Paraaortic lymph node (tissue), 1 donor: Measurements from ENCODE around the gene SETD3.

DNA sequence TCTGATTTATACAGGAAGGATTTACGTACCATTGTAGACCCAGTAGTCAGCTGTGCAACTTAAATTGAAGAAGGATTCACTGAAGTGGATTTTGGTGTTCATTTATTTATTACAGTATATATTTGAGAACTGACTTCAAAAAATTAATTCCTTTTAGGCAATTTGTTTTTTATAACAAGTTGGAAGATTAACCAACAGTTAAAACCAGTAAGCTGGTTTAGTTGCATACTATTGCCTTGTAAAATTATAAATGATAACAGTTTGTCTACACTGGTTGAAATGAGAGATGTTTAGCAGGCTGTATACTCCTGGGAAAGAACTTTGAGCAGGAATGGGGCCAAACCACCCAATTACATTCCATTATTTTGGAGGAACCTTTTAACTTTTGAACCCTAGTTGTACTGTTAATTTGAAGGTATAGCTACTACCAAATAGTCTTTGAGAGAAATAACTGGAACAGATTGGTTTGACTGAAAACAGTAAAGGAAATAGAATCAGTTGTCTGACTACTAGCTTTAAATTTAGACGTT, 33.9 kb downstream of the PAPOLA start:
- PRO-cap: no peak

DNA sequence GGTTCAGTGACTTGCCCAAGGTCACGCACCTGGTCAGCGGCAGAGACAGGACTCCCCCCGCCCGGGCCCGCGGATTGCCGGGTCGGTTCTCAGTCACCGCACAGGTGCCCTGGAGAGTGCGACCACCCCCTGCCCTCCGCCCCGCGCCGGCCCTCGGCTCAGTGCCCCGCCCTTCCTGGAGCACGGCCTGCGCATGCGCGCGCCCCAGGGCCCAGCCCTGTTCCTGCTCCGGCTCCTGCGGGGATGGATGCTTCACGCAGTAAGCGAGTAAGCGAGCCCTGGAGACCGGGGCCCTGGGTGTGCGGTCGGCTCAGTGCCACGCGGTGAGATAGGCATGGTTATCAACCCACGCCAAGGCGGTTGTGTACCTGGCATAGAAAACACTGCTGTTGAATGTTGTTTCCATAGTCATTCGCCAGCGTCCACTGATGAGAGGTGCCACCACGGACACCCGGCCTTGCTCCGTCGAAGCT, 90.4 kb downstream of the PAPOLA start:
- PRO-cap: no peak

DNA sequence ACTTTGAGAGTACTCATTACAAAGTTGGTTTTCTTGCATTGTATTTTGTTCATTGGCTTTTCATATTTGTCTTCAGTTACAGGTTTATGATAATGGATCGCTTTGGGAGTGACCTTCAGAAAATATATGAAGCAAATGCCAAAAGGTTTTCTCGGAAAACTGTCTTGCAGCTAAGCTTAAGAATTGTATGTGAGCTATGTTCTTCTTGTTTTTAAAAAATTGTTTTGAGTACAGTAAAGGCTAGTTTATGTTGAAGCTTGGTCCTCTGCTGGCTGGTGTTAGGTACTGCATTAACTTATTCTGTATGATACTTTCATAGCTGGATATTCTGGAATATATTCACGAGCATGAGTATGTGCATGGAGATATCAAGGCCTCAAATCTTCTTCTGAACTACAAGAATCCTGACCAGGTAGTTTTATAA, 55.6 kb downstream of the VRK1 start:
- PRO-cap: no peak

DNA sequence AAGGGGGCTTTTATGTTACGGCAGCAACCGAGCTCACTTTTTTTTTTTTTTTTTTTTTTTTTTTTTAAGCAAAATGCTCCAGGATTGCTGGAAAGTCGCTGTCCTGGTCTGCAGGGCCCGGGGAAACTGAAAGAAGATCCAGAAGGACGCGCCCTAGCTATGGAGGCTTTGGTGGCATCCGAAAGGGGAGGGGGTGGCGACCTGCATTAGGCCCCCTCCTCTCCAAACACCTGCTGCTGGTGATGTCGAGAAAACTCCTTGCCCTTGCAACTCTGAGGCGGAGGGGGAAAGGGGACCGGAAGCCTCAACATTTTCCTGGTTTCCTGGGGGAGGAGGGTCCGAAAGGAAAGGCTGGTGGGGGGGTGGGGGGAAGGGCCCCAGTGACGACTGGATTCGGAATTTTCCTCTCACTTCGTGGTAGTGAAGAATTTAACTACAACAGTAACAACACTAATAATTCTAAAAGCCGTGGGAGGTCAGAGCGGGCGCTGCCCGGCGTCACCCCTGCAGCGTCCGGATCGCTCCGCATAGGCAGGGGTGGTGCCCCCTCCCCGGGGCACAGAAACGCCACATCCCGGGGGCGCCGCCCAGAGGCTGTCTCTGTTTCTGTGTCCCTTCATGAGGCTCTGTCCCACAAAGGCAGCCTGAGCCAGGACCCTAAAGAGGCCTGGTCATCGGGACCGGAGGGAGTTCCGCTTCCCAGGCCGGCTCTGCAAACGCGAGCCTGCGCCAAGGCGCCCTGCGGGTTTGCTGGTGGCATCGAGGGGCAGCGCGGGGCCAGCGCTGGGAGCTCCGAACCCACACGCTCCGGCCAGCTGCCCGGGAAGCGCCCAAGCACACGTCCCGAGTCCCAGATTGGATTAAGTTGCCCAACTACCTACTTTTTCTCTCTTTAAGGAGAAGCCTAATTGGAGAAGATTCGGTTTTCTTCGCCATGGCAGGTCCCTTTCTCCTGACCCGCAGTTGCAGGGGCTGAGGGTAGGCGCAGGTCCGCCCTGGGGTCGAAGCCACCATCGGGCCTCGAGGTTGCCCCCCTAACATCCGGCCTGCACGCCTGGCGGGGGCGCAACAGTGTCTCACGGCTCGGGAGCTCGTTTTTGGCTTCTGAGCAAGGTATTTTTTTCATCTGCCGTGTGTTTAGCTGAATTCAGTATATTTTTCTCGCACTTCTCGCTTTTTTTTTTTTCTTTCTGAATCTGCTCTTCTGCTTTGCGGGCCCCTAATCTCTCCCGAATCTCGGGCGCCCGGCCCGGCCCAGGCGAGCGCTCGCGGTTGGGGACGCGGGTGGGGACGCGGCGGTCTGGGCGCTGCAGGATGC, 421.5 kb downstream of the VRK1 start:
- PRO-cap: no peak

GRCh38 chr14:97603316-97603733, 806.1 kb downstream of the VRK1 start:
- PRO-cap: no peak

DNA sequence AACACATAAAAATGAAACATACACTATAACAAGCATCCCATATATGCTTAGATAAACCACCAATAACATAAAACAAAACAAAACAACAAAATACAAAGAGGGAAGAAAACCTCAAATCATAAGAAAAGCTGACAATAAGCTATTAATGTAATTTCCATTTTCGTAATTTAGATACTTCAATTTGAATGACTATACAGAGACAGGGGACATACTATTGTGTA, 788.5 kb downstream of the BCL11B start:
- PRO-cap: no peak

- PRO-cap: no peak
Measured at GRCh38 chr14:99038273-99038807, 233.7 kb downstream of the BCL11B start.

DNA sequence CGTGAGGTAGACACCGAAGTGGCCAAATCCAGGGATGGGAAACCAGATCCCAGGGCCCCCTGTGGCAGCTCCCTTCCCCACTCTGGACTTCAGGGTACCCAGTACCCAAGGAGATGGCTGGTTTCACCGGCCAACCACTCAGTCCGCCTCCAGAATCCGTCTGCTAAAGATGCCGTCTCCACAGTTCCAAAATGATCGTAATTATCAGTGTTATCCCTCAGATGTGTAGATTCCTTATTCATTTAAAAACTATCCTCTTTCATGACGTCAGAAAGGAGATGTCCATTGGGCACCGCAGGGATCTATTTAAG, 90.3 kb downstream of the BCL11B start:
- PRO-cap: no peak

DNA sequence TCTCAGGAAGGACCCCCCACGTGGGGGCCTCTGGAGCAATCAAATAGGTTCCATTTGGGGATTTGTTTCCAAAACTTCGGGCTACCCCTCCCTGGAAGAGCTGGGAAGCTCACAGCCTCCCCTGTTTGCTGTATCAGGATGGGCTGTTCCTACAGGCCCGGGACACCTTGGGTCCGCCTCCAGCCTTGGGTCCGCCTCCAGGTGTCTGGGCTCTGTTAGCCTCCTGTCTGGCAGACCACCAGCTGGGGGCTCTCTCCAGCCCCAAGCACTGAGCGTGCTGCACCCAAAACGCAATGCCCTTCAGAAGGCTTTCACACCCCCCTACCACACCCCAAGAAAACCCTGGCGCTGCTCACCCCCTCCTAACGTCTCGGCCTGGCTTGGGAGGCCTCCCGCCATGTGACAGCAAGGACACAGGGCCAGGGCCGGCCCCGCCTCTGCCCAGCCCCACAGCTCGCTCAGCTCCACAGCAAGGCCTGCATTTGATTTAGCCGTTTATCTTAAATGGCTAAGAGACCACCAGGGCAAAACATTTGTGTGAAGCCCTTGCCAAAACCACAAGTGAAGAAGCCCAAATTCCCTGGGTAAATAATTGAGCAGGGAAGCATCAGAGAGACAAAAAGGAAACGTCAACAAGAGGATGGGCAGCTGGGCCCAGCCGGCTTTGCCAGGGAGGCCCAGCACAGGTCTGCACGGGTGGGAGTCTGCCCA, 40.0 kb downstream of the BCL11B start:
- PRO-cap: no peak

DNA sequence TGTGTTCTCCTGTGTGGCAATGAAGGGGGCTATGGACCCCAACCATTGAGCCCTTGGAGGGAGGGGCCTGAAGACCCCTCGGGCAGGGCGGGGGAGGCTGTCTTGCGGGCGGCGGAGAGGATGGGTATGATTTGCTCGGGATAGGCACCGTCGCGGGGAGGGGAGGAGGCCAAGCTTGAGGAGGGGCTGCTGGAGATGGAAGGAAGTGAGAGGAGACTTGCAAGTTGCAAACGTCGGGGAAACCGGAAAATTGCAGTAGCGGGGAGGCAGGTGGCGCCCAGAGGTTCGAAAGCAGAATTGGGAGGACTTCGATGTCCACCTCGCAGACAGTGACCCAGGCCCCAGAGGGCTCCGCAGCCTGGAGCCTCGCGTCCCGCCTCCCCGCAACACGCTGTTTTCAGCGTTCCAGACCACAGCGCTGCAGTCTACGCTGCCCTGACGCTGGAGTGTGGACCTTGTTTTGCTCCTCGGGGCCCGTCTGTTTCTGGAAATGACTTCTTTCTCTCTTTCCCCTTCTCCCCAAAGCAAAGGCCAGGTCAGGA, 25.3 kb downstream of the BCL11B start:
- PRO-cap: bidirectional peak, plus-strand start at position 245 of the sequence, minus-strand start at position 152 of the sequence

DNA sequence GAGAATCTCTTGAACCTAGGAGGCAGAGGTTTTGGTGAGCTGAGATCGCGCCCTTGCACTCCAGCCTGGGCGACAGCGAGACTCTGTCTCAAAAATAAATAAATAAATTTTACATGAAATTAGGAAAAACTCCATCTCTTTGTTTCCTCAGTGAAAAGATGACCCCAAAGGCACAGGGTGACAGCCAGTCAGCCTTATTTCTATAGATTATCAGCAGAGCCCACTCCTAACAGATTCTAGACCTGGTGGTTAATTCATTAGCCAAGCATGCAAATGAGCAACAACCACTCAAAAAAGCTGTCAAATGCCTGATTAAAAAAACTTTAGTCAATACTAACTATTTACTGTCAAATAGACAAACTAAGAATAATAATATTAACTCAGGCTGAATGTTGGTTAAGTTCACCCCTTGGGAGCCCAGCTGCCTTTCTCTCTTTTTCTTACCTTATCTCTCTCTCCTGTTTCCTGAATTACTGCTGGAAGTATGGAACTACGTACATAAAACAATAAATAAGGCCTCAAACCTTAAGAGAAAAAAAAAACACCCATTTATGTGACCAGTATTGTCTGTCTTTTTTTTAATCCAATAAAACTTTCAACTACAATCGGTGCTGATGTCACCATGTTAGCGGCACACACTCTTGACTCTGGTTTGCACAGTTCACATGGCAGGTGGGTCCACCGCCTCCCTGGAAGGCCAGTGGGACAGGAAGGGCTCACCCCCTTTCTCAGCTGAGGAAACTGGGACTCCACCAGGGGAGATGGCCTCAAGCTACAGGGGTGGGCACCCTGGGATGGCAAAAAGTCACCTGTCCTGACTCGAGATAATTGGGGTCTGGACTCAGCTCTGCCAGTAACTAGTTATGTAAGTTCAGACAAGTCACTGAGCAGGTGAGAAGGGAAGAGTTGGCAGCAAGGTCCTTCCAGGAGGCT, 21.4 kb downstream of the BCL11B start:
- PRO-cap: no peak

DNA sequence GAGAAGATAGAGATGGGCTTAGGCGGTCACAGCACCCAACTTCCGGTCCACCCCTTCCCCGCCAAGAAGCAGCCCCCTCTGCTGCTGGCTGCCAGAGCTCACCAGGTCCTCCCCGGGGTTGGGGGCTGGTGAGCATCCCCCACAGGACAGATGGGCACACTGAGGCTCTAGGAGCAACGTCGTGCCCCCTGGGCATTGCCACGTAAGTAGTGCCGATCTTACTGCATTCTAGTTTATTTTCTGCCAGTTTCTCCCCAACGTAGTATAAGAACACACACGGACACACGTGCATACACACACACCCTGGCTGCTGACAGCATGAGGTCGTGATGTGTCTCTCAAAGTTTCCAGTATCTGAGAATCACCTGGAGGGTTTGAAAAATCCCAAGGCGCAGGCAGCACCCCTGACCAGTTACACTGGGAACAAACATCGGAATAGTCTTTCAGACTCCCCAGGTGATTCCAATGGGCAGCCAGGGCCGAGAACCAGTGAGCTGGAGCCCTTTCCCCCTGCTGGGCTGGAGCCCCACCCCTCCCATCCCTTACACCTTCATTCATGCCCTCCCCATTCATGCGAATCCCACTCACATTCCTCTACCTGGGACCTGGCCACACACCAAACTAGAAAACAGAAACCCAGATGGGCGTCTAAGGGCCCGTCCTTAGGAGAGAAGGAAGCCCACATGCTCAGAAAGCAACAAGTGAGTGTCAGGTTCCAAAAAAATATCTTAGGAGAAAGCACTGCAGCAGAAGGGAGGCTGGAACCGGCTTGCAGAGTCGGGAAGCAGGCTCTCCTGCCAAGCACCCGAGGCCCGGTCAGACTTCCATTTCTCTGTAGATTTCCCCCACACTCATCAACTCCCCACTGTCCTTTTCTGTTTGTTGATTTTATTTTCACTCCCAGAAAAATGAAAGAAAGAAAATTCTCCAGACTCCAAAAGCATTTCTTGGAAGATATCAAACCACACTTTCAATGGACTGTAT, 13.8 kb downstream of the BCL11B start:
- PRO-cap: no peak

GRCh38 chr14:99267981-99268625, 3.9 kb downstream of the BCL11B start:
- PRO-cap: no peak

DNA sequence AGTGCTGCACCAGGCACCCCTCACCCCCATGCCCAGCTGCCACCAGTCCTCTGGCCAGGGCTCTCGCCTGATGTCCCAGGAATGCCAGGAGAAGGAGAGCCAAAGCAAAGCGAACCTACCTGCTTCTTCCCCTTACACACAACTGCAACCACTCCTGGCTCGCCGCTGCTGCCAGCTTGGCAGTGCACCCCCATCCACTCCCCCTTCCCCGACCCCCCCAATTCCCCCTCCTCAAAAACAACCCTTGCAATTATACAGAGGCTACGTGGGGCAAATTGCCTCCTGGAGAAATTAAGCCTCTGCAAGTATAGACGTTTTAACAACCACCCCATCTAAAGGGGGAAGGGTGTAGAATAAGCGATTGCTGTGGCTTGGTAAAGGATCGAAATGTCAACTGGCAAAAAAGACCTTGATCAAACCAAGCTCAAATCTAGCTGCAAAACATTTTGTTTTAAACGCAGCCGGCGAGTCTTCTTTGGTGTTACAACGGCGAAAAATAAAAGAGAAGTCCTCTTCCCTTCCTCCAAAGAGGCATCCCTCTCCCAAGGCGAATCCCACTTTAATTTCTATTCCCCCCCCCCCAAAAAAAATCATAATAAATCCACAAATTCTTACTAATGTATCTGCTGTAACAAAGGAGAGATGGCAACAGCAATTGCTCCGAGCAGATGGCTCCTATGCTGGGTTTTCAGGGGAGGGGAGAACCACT, 2.9 kb downstream of the BCL11B start:
- PRO-cap: unidirectional peak, minus-strand start at position 144 of the sequence

DNA sequence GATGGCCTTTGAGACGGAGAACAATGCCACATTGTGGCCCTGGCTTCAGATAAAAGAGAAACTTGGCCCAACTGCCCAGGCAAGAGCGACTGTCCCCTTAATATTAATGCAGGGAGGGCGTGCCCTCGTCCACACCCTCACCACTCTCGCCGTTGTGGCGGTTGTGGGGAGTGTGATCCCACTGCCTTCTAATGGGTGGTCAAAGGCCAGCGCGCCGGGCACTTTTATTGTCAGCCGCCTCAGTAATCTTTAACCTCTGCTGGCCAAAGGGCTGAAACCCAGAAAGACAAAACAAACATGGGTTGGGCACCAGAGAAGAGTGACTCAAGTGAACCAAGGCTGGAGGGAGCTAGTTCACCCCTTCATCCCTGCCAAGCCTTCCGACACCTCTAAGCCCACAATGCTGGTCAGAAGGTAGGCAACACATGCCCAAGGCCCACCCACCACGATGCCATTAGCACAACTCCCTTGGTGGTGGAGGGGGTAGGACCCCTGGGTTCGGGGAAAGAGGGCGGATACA, 44.4 kb upstream of the BCL11B start:
- PRO-cap: no peak

DNA sequence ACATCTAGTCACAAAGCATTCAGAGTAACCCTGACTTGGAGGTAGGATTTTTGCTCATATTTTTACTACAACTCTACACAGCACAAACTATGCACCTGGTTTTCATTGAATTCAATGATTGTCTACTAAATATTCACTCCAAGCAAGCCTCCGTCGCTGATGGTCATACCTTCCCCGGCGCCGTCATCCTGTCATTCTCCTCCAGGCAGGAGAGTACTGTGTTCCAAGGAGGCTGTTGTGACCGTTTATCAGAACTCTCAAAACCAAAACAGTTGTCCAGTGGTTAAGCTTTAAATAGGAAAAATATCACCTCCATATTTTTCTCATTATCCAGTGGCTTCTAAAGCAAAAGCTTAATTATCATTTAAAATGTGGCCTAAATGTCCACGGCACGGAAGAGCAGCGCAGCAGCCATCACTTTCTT, 2.1 kb downstream of the SETD3 start:
- PRO-cap: no peak

DNA sequence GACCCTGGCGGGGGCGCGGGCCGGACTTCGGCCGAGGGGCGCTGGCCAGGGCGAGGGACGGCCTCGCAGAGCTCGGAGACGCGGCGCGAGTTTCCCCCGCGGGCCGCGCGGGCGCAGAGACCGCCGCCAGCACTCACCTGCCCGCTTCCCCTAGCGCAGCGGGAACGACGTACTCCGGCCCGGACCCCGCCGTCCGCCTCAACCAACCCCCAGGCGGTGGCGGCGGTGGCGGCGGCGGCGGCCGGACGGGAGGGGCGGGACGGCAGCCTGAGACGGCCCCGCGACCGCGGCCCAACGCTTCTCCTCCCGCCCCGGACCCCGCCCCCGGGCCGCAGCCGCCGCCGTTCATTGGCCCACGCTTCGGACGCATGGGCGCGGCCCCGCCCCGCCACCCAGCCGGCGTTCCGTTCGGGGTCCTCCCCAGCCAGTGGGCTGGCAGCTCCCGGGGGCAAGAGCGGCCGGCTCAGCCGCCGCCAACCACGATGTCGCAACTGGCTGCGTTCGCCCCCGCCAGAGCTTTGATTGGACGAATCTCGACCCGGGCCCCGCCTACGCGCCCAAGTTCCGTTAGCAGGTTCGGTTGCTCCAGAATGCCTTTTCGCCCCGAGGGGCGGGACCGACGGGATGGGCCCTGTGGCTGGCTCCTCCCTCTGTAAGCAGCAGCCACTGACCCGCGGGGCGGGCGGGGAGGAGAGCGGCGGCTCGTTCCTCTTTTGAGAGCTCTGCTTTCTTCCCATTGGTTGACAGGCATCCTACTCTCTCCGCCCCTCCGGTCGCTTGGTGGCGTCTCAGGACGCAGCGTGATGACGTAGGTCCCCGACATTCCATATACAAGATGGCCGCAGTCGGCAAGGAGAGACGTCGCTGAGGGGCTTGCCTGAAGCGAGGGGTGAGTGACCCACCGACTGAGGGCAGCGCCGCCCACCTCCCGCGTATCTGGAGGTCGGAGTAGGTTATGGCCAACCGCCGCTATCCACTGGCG, at the start of gene SETD3:
SETD3 (minus strand) TSS at position 269 of the 982 bp plus-strand sequence.
- PRO-cap: bidirectional peak, plus-strand start at position 427 of the sequence, minus-strand start at position 320 of the sequence; bidirectional peak, plus-strand start at position 856 of the sequence, minus-strand start at position 493 of the sequence

GRCh38 chr14:99509841-99510984, 29.0 kb downstream of the CCNK start:
- PRO-cap: no peak

GRCh38 chr14:99595901-99596624, 7.9 kb downstream of the CCDC85C start:
- PRO-cap: unidirectional peak, minus-strand start at chr14:99596190

- PRO-cap: no peak
Measured at GRCh38 chr14:99730482-99730975, 46.4 kb downstream of the CYP46A1 start.